ENCODE data around the genes DNALI1, GNL2 and RSPO1.

DNA sequence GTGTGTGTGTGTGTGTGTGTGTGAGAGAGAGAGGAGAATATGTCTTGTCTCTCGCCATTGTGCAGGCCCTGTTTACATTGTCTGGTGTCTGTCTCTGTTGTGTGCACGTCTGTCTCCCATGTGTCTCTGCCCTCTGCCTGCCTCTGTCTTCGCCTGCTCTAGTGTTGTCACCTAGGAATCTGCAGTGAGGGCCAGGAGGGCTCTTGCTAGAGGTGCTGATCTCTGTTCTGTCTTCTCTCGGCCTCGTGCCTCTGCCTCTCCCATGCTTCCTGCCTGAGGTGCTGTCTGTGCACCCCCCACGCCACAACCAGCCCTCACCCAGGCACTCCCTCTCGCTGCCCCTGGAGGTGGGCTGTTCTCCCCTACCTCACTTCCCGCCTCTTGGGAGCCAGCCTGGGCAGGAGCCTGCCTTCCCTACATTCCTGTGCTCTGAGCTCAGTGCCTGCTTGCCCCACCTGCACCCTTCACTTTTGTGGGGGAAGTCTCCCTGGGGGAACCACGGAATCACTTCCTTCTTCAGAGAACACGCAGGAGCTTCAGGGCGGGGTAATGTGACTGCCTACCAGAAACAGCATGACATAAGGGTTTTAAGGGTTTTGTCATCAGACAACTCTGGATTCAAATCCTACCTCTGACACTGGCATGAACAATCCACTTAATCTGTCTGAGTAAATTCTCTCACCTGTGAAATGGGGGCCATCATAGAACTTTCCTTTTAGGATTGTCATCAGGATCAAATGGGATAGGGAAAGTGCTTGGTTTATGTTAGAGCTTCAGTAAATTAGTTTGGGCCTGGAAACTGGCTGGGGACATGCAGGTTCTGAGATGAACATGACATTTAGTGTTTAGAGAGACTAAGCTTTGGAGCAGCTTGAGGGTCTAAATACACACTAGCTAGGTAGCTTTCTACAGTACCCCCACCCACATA lies 6.2 kb downstream of the MAP7D1 start:
- PRO-cap, result no peak
- RAMPAGE, long total RNA, 3 experiments, result no peak in any of the 3 experiments

DNA sequence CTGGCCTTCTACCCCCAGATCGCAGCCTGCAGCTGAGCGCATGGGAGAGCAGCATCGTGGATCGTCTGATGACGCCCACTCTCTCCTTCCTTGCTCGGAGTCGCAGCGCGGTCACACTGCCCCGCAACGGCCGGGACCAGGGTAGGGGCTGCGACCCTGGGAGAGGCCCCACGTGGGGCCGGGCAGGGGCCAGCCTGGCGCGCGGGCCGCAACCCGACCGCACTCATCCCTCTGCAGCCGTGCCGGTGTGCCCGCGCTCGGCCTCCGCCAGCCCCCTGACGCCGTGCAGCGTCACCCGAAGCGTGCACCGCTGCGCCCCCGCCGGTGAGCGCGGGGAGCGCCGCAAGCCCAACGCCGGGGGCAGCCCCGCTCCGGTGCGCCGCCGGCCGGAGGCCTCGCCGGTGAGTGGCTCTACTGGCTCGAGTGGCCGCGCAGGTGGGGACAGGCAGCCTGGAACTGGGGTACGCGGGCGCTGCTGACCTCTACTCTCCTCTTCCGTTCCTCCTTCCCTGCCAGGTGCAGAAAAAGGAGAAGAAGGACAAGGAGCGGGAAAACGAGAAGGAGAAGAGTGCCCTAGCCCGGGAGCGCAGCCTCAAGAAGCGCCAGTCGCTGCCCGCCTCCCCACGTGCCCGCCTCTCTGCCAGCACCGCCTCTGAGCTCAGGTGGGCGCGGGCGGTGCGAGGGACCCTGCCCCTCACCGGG lies 20.4 kb downstream of the MAP7D1 start:
- PRO-cap, result no peak
- RAMPAGE, long total RNA, 3 experiments, result no peak in any of the 3 experiments

DNA sequence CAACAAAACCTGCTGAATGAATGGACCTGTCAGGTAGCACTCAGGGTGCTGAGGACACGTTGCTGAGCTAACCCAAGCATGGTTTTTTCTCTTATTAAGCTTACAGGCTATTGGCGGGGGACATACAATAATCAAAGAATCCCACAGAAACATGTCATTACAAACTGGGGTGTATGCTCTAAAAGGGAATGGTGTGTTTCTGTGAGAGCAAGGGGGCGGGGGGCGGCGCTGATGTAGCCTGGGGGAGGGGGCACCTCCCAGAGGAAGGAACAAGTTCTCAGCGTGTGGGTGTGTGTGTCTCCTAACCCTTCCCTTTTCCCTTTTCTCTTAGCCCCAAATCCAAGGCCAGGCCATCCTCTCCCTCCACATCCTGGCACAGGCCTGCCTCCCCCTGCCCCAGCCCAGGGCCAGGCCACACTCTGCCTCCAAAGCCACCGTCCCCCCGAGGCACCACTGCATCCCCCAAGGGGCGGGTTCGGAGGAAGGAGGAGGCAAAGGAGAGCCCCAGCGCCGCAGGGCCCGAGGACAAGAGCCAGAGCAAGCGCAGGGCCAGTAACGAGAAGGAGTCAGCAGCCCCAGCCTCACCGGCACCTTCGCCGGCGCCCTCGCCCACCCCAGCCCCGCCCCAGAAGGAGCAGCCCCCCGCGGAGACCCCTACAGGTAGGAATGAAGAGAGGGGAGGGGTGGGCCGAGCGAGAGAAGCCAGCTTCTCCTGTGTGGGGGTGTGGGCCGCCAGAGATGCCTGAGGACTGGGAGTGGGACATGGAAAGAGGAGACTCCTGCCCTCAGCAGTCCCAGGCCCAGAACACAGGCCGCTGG lies 21.8 kb downstream of the MAP7D1 start:
- PRO-cap, result no peak
- RAMPAGE, long total RNA, 3 experiments, result start-site peak on the plus strand in 1 of 3 experiments, centred at position 600 of the sequence, 23 reads per replicate

DNA sequence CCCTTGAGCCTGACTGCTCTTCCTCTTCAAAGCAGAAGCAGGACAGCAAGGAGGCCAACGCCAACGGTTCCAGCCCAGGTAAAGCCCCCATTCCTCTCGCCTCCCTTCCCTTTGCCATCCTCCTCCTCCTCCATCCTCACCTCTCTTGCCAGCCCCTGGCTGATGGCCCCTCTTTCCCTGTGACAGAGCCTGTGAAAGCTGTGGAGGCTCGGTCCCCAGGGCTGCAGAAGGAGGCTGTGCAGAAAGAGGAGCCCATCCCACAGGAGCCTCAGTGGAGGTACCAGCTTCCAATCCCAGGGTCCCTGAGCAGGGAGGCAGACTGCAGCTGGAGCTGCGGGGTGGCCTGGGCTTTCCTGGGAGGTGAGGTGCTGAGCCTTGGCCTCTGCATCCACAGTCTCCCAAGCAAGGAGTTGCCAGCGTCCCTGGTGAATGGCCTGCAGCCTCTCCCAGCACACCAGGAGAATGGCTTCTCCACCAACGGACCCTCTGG lies 23.6 kb downstream of the MAP7D1 start:
- PRO-cap, result no peak
- RAMPAGE, long total RNA, 3 experiments, result no peak in any of the 3 experiments

- PRO-cap, result no peak
- RAMPAGE, long total RNA, 3 experiments, result no peak in any of the 3 experiments
Observed at GRCh38 chr1:36204203-36204845, 19.9 kb upstream of the THRAP3 start.

DNA sequence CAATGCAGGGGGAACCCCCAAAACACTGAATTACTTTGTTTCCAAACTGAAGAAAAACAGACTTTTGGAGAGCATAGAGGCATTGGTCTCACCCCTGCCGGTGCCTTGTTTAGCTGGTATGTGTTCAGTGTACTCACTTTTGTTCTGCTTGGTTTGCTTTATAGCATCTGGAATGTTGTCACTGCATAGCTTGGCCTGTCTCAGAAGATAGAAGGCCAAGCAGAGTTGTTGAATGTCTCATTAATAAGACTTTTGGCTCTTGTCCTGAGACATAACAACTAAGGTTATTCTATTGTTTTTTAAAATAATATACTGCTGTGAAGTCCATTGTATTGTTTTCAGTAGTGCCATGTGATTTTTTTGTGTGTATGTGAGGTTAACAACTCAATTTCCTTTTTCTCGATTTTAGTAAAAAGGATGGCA lies 7.0 kb downstream of the THRAP3 start:
- PRO-cap, result no peak
- RAMPAGE, long total RNA, 3 experiments, result no peak in any of the 3 experiments

- PRO-cap, result no peak
- RAMPAGE, long total RNA, 3 experiments, result no peak in any of the 3 experiments
Observed at GRCh38 chr1:36243188-36243766, 19.0 kb downstream of the THRAP3 start.

- PRO-cap, result no peak
- RAMPAGE, long total RNA, 3 experiments, result no peak in any of the 3 experiments
Observed at GRCh38 chr1:36248334-36248967, 24.2 kb downstream of the THRAP3 start.

GRCh38 chr1:36329413-36330421 lies 6.3 kb upstream of the EVA1B start:
- PRO-cap, result no peak
- RAMPAGE, long total RNA, 3 experiments, result no peak in any of the 3 experiments

DNA sequence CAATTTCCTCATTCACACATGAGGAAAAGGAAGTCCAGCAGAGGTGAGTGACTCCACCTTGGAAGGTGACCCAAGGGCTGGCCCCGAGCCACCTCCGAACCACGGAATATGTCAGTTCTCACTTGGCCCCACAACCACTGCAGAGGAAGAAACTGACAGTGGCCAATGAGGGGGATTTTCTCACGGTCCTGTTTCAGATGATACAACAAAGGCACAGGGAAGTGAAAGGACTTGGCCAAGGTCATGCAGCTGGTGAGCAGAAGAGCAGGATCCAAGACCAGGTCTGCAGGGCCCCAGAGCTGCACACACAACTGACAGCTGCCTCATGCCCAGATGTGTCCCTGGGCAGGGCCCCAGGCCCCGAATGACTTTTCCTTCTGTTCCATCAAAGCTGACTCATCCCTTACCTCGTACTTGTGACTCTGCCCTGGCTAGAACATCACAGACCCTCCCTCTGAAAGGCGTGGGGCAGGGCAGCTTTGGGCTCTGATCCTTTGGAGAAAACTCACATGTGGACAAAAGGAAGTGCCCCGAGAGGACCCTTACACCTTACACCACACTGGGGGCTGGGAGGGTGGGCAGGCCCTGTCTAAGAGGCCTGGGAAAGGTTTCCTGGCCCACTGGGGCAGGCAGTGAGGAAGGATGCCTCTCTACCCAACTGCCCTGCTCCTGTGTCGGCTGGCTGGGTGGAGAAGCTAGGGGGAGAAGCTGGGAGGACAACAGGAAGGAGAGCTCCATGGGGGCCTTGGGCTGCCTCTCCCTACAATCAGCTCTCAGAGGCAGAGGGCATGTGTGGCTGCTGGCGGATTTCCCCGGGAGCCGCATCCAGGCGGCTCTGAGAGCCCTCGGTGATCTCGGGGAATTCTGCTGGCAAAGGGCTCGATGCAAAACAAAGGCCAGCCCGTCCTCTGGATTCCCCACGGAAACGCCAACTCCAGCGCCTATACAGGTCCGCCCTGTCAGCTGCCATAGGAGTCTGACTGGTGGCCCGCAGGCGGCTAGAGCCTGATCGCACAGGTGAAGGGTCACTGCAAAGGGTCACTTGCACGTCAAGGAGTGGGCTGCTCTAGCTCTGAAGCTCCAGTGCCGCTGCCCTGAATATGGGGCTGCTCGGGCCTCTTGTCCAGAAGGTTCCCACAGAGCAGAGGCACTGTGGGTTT lies 26.1 kb upstream of the EVA1B start:
- PRO-cap, result no peak
- RAMPAGE, long total RNA, 3 experiments, result no peak in any of the 3 experiments

- PRO-cap, result no peak
- RAMPAGE, long total RNA, 3 experiments, result no peak in any of the 3 experiments
Observed at GRCh38 chr1:36352814-36353485, 29.5 kb upstream of the EVA1B start.

DNA sequence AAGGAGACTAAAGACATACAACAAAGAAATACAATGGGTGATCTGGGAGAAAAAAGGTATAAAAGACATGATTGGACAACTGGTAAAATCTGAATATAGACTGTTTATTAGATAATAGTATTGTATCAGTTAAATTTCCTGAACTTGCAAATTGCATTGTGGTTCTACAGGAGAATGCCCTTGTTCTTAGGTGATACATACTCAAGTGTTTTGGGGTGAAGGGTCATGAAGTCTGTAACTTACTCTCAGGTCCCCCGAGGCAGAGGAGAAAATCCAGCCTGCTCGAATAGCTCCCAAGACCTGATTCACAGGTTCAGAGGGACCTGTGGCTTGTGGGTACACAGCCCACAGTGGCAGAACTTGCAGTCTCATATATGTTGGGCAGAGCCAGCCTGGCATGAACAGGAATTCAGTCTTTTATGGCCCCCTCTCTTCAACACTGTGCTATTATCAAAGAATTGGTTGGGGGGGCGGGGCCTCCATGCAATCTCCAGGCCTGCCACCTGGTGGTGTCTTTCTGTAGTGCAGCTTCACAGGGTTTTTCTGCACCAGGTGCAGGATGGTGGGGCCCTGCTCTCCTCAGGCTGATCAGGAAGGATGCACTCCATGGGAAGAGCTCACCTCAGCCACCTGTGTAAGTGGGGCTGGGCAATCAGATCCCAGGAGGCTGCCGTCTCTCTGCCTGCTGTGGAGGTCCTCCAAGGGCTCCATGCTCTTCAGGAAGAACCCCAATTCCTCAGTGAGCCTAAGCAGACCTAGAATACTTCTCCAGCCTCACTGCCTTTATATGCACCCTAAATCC lies 16.8 kb downstream of the STK40 start:
- PRO-cap, result no peak
- RAMPAGE, long total RNA, 3 experiments, result no peak in any of the 3 experiments

- PRO-cap, result no peak
- RAMPAGE, long total RNA, 3 experiments, result no peak in any of the 3 experiments
Observed at GRCh38 chr1:36486247-36486567, 3.5 kb upstream of the CSF3R start.

- PRO-cap, result no peak
- RAMPAGE, long total RNA, 3 experiments, result no peak in any of the 3 experiments
Observed at GRCh38 chr1:37473938-37474262, 480 bp upstream of the ZC3H12A start.

DNA sequence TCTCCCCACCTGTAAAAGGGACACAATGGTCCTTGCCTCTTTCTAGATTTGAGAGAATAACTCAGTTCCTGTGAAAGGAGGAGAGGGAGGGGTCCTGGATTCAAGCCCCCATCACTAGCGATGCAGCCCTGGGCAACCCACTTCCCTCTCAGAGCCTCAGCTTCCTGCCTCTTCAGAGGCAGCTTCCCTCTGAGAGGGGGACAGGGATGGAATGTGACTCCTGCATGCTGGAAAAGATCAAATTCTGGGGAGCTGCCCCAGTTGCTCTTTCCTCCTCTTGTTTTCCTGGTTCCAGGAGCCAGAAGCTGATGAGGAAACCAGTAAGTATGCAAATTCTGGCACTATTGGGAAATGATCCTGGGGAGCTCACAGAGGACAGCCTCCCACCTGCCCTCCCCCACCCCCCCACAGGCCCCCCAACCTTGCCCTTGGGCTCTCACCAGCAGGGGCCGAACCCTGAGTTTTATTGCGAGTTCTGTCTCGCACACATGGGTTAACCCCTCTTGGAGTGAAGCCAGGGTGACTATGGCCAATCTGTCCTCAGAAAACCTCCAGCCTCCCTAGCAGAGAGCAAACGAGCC lies 11.7 kb downstream of the ZC3H12A start:
- PRO-cap, result no peak
- RAMPAGE, long total RNA, 3 experiments, result no peak in any of the 3 experiments

- PRO-cap, result no peak
- RAMPAGE, long total RNA, 3 experiments, result no peak in any of the 3 experiments
Observed at GRCh38 chr1:37513048-37513624, 1.4 kb downstream of the MEAF6 start.

GRCh38 chr1:37556499-37557469 lies at the start of gene DNALI1:
Gene DNALI1 (plus strand): TSS chr1:37556940.
- PRO-cap, result bidirectional peak, plus-strand start at chr1:37556980, minus-strand start at chr1:37556824
- RAMPAGE, long total RNA, 3 experiments, result start-site peak on the plus strand in 3 of 3 experiments, at chr1:37556944-37557018 at its widest, 64 to 119 reads per replicate

- PRO-cap, result bidirectional peak, plus-strand start at chr1:37596070, minus-strand start at chr1:37595935
- RAMPAGE, long total RNA, 3 experiments, result start-site peak on the minus strand in 3 of 3 experiments, at chr1:37595909-37595949 at its widest, 149 to 449 reads per replicate
Observed at GRCh38 chr1:37595271-37596473, at the start of gene GNL2. Gene GNL2 (minus strand): TSS chr1:37595937.

DNA sequence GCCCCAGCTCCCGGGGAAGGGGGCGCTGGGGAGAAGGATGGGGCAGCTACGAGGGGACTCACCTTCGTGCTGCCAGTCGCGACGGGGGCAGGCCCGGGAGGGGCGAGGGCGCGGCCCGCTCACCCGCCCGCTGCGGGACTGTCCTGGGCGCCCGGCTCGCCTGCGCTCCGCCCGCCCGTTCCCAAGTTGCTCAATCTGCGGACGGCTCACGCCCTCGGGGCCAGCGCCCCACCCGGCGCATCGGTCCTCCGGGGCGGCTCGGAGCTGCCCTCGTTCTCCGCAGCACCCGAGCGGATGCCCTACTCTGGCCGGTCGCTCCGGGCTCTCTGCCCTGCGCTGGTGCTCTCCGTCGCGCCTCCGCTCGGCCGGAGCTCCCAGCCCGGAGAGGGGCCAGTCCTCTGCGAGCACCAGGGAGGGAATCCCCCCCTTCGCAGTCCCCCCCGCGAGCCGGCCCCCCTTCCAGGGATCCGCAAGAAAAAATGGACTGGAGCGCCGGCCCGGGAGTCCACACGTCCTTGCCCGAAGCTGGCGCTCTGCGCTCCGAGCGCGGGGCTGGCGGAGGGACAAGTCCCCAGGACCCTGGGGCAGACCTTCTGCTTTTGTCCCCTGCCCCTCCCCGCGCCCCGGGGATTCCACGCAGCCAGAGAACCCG lies at the start of gene RSPO1:
TSS of gene RSPO1 (minus strand) at position 389 of the 652 bp plus-strand sequence.
- PRO-cap, result no peak
- RAMPAGE, long total RNA, 3 experiments, result no peak in any of the 3 experiments

GRCh38 chr1:37676314-37676665 lies 14.0 kb downstream of the C1orf109 start:
- PRO-cap, result no peak
- RAMPAGE, long total RNA, 3 experiments, result no peak in any of the 3 experiments

All from tibial nerve (tissue), 3 donors.